Vagina (tissue), 1 donor: Measurements from ENCODE around the genes GDF10 and WDFY4.

GRCh38 chr10:44963829-44964780, 4.5 kb downstream of the RASSF4 start:
- PRO-cap: bidirectional peak, plus-strand start at chr10:44964493, minus-strand start at chr10:44964316
- RAMPAGE, long total RNA: no peak

DNA sequence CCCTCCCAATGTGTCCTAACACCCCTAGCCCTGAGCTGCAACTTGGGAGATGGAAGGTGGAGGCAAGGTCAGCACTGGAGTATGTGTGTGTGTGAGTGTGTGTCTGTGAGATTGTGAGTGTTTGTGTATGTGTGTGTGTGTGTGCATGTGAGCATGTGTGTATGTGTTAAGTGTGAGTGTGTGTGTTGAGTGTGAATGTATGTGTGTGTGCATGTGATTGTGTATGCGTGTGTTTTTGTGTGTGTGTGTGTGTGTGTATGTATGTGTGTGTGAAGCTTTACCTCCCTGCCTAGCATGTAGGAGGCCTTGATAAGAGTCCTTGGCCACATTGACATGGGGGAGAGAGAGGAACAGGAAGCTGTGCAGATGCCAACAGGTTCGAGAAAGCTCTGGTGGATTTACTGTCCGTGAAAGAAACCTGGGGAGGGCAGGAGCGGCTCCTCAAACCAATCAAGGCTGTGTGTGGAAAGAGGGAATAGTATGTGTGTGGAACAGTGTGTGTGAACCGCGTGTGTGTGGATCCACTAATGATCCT, 9.3 kb downstream of the RASSF4 start:
- PRO-cap: no peak
- RAMPAGE, long total RNA: no peak

GRCh38 chr10:44971421-44971851, 7.2 kb downstream of the DEPP1 start:
- PRO-cap: no peak
- RAMPAGE, long total RNA: no peak

GRCh38 chr10:45004917-45005950, 4.5 kb downstream of the ZNF22 start:
- PRO-cap: no peak
- RAMPAGE, long total RNA: no peak

DNA sequence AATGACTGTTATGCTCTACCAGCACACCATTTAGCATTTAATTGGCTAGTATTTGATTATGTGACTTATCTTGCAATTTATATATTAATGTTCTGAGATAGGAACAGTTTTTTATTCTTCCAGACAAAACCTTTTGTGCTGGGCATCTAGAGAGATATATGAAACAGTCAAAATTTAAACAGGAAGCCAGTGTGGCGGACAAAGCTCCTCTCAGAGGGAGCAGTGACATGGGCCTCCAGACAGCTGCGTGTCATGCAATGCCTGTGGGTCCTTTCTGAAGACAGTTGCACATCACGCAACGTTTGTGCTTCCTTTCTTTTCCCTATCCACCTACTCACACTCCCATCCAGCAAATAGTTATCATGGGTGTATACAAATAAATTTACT, 74.7 kb downstream of the MARCHF8 start:
- PRO-cap: no peak
- RAMPAGE, long total RNA: no peak

DNA sequence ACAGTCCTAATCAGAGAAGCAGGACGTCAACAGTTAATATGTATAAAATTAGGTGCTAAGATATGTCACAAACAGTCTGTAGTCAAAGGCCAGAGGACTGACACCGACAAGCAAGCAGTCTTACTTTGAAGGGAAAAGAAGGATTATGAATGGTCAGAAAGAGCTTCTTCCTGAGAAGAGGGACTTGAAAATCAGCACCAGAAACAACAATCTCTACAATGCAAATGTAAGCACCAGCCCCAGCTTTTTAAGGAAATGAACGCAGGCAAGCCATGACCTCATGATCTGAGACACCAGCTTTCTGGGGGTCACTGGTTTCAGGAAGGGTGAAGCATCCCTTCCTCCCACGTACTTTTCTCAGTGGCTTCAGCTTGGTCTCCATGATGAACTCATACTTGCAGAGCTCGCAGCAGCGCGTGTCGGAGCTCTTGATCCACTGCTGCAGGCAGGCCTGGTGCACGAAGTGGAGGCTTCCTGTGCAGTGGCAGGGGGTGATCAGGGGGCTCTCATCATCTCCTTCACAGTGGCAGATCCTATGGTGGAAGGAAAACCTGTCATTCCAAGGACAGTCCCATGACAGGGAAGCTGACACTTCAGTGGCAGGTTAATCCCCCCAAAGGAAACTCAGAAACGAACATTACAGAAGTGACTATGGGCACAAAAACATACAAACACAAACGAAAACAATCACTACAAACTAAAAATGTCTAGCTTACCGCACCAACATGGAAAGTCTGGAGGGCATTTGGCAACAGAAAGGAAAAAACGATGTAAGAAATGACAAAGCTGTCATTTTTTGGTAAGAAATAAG, 74.1 kb downstream of the MARCHF8 start:
- PRO-cap: no peak
- RAMPAGE, long total RNA: no peak

DNA sequence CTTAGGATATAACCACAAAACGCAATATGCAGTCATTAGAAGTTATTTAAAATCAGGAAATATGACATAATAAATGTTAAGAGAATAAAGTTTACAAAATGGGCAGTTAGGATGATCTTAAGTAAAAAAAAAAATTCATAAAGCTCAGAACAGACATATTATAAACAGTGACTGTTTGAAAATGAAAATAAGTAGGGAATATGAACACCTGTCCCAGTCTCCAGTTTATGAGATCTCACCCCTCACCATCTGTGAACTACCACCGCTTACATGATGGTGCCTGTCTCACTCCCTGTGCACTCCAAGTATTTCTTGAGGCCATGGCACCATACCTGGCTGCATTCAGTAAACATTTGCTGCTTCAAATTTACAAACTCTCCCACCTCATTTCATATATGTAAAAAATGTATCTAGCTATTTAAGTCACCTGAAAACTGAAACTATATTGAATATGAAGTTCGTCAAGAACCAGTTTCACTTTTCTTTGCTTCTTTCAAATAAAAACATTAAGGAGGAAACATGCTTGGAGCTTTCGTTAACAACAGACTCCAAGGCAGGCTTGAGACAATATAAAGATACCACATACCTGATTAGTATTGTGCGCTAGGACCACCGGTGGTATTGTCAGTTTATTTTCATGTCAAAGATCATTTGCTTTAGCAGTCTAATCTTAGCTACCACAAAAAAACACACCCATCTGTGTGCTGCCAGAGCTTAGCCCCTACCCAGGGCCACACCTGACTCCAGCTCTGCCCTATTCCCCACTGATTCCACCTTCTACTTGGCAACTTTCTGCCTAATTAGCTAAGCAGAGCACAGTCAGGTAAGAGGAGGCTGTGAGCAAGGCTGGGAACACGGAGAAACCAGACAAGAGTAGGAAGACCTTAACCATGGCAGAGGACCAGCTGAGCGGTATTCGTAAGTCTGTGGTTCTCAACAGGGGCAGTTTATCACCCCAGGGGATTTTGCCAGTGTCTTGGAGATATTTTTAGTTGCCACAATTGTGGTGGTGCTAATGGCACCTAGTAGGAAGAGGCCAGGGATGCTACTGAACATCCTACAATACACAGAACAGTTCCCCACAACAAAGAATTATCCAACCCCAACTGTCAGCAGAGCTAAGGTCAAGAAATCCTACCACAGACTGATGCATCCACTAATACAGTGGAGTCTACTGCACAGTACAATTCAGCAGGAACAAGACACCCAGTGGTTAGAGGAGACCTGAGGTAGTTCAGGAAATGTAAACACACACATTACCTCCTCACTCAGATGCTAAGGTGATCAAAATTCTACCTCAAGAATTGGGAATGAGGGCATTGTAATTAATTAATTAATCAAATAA, 45.5 kb upstream of the MARCHF8 start:
- PRO-cap: no peak
- RAMPAGE, long total RNA: no peak

- PRO-cap: no peak
- RAMPAGE, long total RNA: no peak
Observed at GRCh38 chr10:45673067-45673259, 391 bp upstream of the ZFAND4 start.

DNA sequence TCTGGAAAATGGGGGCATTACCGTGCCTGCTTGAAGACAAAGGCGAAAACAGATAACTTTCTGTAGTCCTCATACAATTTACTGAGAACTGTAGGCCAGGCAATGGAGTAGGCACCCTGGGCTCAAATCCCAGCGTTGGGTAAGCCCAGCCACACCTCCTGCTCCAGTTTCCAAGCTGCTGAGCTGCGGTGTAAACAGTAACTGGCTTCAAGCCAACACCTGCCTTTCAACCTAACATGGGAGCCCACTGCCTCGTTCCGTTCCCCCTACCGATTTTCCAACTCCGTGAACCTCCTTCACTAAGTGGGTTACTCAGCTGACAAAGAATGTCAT, 654 bp upstream of the ZFAND4 start:
- PRO-cap: no peak
- RAMPAGE, long total RNA: no peak

DNA sequence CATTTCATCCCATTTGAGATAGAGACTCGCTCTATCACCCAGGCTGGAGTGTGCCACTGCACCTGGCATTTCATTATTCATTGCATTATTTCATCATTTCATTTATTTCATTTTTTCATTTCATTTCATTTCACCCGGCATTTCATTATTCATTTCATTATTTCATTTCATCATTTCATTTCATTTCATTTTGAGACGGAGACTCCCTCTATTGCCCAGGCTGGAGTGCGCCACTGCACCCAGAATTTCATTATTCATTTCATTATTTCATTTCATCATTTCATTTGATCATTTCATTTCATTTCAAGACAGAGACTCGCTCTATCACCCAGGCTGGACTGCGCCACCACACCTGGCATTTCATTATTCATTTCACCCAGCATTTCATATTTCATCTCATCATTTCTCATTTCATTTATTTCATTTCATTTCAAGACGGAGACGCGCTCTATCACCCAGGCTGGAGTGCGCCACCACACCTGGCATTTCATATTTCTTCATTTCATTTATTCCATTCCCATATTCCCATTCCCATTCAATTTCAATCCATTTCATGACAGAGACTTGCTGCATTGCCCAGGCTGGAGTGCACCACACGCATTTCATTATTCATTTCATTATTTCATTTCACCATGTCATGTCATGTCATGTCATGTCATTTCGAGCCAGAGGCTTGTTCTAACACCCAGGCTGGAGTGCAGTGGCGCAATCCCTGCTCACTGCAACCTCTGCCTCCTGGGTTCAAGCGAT, 24.3 kb upstream of the AGAP4 start:
- PRO-cap: no peak
- RAMPAGE, long total RNA: no peak

DNA sequence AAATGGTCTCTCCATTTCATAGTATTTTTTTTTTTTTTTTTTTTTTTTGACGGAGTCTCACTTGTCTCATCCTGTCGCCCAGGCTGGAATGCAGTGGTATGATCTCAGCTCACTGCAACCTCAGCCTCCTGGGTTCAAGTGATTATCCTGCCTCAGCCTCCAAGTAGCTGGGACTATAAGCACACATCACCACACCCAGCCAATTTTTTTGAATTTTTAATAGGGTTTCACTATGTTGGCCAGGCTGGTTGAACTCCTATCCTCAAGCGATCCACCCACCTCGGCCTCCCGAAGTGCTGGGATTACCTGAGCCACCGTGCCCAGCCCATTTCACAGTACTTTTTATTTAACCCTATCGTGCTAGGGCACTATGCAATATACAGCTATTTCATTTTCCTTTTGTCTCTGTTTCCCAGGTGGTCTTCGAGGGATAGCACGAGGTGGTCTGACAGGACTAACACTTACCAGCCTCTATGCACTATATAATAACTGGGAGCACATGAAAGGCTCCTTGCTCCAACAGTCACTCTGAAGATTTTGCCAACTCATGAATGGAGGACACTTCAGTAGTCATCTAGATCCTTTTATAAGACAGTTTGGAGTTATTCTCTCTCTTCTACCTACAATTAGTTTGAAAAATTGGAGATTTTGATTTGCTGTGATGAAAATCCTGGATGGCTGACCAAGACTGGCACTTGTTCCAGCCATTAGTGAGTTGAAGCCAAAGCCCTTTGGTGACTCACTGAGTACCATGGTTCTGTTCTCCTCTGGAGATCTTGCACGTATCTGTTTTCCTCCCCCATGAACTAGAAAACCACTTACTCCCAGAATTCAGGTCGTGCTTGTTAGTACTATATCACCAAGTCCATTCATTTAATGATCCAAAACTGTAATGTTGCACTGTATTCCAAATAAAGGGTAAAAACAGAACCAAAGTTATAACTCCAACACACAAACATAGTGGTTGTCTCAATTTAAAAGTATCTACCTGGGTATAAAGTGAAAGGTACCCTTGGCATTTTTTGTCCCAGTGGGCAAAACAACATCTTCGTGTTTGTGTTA, 27.3 kb downstream of the NCOA4 start:
- PRO-cap: no peak
- RAMPAGE, long total RNA: no peak

GRCh38 chr10:46022845-46023958, 7.2 kb downstream of the NCOA4 start:
- PRO-cap: unidirectional peak, minus-strand start at chr10:46023378; unidirectional peak, minus-strand start at chr10:46023442
- RAMPAGE, long total RNA: no peak

DNA sequence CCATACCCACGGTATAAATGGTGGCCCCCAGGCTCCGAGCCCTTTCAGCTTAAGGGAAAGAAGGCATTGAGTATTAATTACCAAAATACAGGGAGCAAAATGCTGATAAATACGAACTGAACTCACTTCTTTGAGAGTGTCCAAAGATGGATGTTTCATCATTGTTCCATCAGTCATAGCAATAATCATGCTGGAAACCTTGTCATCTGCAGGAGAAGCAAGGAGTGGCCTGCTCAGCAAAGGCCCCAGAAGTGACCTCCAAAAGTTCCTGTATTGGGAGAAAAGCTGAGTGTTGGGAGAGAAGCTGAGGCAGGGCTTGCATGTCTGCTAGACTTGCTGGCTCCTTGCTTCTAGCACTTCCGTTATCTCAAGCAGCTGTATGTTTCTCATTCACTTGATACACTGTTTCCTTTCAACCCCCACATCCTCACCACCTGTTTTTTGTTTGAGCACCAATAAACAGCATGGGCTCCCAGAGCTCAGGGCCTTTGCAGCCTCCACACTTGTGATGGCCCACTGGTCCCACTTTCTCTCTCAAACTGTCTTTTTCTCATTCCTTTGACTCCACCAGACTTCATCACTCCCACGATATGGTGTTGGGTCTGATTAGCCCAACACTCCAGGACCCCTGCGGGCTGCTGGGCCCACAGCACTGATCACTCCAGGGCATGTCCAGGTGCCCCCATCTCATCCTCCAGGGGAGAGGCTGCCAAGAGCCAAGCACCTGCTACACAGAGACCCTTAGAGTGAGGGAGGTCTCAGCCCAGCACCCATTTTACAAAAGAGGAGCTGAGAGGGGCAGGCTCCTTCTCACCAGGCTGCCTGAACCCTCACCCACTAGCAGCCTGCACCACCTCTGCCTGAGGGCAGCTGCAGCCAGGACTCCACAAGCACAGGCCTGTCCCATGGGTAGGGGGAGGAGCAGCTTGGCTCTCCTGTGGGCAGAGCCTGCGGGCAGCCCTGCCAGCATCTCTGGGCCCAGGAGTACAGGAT, 17.2 kb upstream of the ANTXRL start:
- PRO-cap: no peak
- RAMPAGE, long total RNA: no peak

- PRO-cap: no peak
- RAMPAGE, long total RNA: no peak
Observed at GRCh38 chr10:46542877-46543125, 13.7 kb downstream of the GPRIN2 start.

DNA sequence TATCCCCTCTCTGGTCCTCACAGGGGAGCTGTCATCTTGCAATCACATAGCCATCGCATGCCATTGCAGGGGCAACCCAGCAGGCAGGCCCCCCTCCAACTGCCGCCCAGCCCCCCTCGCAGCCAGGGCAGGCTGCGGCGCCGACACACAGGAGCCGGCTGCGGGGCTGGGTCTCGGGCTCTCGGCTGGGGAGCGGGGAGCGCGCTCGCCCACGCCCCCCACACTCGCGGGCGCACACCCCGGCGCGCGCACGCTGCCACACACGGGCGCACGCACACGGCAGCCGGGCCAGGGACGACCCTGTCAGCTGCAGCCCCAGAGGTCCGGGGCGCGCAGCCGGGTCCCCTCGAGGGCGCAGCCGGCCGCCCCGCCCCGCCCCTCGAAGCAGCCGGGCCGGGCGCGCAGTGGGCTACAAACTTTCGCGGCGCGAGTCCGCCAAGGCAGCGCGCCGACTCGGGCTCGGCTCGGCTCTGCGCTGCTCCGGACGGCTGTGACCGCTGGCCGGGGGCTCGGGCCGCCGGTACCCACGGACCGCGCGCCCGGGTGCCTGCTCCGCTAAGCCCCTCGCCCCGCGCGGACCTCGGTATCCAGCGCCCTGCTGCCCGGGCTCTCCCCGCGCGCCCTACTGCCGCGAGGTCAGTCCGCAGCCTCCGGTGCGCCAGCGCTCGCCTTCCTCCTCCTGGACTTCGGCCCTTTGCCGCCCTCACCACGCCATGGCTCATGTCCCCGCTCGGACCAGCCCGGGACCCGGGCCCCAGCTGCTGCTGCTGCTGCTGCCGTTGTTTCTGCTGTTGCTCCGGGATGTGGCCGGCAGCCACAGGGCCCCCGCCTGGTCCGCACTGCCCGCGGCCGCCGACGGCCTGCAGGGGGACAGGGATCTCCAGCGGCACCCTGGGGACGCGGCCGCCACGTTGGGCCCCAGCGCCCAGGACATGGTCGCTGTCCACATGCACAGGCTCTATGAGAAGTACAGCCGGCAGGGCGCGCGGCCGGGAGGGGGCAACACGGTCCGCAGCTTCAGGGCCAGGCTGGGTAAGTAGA, at the start of gene GDF10:
Gene GDF10, plus strand, starts transcription at position 259 of the 1,041 bp plus-strand sequence.
- PRO-cap: no peak
- RAMPAGE, long total RNA: no peak

- PRO-cap: no peak
- RAMPAGE, long total RNA: no peak
Observed at GRCh38 chr10:48251491-48252229, 22.8 kb downstream of the FRMPD2 start.

DNA sequence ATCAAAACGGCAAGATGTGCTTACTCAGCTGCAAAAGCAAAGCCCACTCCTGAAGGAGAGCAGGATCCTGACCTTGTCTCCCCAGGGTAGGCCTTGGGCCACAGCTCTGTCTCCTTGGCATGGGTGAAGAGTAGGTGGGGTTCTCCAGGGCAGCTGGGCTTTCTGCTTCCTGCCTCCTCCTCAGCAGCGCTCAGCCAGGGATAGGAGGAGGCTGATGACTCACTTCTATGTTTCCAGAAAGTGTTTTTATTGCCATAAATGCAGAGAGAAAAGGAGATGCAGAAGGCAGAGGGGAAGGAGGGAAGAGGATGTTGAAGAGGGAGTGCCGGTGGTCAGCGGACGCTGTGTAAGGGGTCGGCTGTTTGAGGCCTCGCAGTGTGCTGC, 107.7 kb downstream of the ARHGAP22 start:
- PRO-cap: no peak
- RAMPAGE, long total RNA: no peak

GRCh38 chr10:48526055-48527030, 78.5 kb downstream of the ARHGAP22 start:
- PRO-cap: no peak
- RAMPAGE, long total RNA: no peak

GRCh38 chr10:48684498-48685949, at the start of gene WDFY4:
Gene WDFY4, plus strand, starts transcription at chr10:48684873.
- PRO-cap: unidirectional peak, plus-strand start at chr10:48684873
- RAMPAGE, long total RNA: start-site peak on the plus strand at chr10:48684862-48684873, 29 reads

GRCh38 chr10:49172642-49173806, 15.2 kb downstream of the TMEM273 start:
- PRO-cap: no peak
- RAMPAGE, long total RNA: no peak